ENCODE data around the genes ASH1L, DAP3 and ARHGEF2.

DNA sequence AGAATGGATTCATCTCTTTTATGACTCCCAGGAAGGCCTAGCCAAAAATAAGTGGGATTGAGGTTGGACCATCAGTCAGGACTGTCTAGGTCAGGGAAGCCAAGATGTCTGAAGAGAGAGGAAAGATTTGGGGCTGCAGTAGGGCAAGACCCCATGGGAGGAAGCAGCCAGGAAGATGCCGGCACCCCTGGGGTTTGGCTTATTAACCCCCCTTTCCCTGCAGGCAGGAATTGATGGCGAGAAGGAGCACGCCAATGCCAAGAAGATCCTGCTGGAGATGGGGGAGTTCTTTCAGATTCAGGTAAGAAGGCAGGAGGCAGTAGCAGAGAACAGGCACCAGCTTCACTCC lies 1.3 kb upstream of the RUSC1 start:
- RRBS: no CpG with 5 or more reads among the region's 3 CpGs

DNA sequence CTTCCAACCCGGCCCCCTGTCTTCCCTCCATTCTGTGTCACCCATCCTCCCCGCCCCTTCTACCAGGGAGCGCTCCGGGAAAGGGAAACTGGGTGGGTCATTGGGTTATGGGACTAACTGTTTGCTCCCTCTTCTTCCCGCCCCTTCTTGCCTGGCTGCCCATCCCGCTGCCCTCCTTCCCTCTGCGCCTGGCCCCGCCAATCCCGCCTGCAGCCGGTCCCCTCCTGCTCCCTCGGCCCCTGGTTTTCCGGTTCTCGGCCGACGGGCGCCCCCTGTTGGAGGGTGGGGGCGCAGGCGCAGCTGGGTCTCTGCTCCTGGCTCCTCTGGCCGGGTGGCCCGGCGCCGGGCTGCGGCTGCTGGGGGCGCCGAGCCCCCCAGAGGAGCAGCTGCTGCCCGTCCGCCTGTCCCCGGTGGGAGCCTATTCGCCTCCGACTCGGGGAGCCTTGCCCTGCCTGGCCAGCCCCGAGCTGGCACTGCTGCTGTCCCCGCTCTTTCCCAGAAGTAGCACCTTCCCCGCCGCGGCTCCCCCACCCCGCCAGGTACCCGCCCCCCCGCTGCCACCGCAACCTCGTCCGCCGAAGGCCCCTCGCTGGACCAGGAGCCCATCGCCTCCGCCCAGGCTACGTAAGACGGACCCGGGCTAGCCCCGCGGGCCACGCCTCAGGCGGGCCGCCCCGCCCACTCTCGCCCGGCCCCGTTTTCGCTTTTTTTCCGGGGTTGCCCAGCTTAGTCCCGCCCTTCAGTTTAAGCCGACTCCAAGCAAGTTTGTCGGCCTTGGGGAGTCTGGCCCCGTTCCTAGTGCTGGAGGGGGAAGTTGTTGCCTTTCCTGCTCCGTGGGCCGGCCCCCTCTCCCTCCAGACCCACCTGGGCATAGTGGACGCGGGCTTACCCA lies 2.7 kb downstream of the RUSC1 start:
- RRBS: 4% methylated on average over 27 of the region's 68 CpGs

DNA sequence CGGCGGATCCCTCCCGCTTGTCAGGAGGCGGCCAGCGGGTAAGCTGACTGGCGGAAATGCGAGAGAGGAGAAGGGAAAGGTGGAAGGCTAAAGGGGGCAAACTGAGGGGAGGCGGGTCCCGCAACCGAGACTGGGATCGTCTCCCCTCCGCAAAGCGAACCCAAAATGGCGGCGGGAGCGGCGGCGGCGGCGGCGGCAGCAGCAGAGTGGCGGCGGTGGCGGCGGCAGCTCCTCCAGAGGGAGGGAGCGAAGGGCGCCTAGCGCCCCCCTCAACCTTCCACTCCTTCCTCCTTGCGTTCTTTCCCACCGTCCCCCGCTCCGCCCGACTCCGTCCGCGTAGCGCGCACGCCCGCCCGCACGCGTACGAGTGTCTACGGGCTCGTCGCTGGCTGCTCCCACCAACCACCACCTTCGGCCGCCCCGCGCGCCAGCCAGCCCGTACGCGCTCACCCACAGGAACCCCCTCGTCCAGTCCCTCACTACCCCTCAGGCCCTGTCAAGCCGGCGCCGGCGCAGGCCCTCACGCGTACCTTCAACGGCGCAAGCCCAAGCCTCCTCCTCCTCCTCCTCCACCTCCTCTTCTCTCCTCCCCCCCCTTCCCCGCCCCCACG lies at the start of gene ASH1L:
Gene ASH1L, minus strand, starts transcription at position 555 of the 611 bp plus-strand sequence.
- RRBS: no CpG with 5 or more reads among the region's 66 CpGs

DNA sequence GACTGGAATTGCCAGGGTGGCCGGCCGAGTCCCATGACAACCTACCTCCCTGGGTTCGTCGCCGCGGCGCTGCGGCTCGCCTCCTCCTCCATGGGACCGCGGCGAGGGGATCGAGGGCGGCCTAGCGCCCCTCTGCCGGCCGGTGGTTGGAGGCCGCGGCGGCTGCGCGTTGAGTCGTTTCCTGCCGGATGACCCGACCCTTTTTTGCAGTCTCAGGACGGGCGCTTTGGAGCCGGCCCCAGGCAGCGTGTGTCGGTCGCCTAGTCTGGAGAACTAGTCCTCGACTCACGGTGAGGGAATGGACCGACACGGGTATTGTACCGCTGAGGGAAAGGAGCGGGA lies at the start of gene DAP3:
Gene DAP3, plus strand, starts transcription at position 207 of the 342 bp plus-strand sequence.
- RRBS: 5% methylated on average over 5 of the region's 37 CpGs

DNA sequence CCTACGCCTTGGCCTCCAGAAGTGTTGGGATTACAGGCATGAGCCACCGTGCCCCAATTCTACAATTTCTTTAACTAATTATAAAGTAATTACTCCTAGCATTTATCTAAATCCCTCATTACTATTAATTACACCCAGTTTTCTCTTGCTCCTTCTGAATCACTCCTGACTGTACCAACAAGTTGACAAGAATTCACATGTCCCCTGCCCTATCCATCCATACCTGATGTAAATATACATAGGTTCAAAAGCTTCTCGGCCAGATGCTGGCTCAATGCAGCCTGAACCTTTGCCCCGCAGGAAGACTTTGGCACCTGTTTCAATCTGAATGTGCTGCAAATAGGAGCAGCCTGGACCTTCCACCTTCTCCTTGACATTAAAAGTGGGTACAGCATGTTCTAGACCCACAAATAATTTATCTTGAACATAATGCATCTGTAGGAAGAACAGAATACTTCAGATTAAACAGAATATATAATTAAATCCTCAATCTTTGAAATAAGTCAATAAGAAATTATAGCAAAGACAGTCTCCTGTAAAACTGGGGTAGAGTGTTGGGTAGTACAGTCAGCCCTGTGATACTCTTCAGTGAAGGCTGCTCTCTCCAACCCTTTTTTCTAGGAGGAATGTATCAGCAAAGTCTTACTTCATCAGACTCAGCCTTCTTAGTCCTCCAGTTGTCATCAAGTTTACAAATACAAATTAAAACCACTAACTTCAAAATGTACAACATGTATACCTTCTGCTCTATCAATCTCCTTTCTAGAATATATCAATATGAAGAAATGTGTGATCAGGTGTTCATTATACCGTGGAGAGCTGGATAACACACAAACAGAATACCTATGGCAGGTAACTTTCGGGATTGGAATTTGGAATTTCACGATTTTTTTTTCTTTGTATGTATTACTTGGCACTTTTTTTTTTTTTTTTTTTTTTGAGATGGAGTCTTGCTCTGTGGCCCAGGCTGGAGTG lies 8.5 kb downstream of the KHDC4 start:
- RRBS: no CpG with 5 or more reads among the region's 7 CpGs

DNA sequence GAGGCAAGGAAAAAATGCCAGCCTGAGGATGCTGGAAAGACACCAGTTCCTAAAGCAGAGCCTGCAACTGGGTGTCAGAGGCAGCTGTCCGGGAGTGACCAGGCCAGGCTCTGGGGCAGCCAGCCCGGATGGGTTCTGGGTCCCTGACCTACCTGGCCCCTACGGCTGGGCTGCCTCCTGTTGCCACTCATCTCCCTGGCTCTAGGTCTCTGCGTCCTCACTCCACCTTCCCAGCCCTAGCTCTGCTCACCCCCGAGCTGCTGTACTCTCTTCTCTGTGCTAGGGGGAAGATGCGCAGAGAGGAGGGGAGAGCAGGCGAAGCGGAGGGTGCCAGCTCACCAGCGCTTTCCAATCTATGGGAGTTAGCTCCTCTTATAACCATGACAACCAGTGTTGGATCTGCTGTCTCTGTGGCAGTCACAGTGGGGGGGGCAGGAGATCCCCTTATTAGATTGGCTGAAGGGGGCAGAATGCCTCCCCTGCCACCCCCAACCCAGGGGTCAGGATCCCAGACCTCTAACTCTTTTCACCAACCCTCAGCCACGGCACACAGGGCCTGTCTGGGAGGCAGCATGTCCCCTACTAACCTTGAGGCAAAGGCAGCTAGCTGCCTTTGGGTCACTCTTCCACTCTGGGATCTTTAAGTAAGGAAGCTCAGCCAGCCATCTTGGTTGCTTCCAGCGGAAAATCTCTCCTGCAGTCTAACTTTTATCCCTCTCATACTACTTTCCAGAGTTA lies 8.8 kb downstream of the ARHGEF2 start:
- RRBS: 63% methylated on average over 1 of the region's 11 CpGs

- RRBS: 2% methylated on average over 39 of the region's 85 CpGs
Measured at GRCh38 chr1:155978019-155978982, at the start of gene ARHGEF2. TSS of gene ARHGEF2 (minus strand) at chr1:155978547.

- RRBS: no CpG with 5 or more reads among the region's 7 CpGs
Measured at GRCh38 chr1:155979434-155980611, 1.5 kb upstream of the ARHGEF2 start.

DNA sequence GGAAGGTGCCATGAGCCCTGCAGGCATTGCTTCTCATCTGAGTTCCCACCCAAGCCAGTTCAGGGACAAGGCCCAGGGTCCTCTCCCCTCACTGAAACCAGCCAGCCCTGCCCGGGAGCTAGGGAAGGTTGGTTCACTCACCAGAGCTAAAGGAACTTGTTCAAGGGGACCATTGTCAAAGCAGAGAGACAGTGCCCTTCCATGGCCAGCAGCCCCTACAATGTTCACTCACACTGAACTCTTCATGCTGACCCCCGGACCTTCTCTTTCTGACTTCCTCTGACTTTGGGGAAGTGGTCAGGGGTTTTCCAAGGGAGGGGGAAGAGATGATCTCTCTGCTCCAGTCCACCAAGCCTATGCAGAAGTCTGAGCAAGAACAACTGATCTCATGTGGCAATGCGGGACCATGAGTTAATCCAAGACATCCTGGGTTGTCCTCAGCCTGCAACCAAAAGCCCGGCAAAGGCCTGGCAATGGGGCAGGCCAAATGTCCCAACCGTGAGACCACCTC lies 11.6 kb upstream of the ARHGEF2 start:
- RRBS: no CpG with 5 or more reads among the region's 5 CpGs

GRCh38 chr1:155990981-155991425 lies 12.7 kb upstream of the ARHGEF2 start:
- RRBS: no CpG with 5 or more reads among the region's 5 CpGs

GRCh38 chr1:156041613-156041985 lies 12.0 kb downstream of the UBQLN4 start:
- RRBS: no CpG with 5 or more reads among the region's 4 CpGs

GRCh38 chr1:156050074-156050952 lies 3.3 kb downstream of the UBQLN4 start:
- RRBS: no CpG with 5 or more reads among the region's 8 CpGs

DNA sequence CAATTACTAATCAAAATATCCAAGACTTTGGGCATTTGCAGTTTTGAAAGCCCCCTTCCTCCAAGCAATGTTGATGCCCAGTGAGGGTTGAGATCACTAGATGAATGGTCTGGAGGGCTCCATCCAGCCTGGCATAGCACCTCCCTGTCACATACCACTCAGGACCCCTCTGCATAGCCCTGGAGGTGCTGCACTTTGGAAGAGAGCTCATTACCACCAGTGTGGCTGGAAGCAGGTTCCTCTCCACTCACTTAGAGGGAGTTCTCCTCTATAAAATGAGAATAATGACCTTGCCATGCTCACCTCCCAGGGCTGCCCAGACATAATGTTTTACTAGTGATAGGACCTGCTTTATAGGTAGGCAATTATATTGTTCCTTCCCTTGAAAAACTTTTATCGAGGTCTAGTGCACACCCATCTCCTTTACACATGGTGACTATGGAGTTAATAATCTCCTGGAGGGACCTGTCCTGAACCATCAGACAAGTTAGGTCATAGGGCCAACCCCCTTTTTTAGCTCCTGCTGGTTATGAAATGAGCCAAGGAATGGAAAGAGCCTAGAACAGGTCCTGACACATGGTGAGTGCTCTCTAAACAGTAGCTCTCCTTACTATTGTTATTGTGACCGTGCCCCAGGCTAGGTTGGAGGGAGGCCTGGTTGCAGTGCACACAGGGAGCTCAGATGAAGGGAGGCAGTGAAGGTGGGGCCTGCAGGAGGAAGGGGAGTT lies 14.4 kb upstream of the LMNA start:
- RRBS: no CpG with 5 or more reads among the region's 2 CpGs

GRCh38 chr1:156103474-156104692 lies 10.6 kb upstream of the LMNA start:
- RRBS: no CpG with 5 or more reads among the region's 20 CpGs

DNA sequence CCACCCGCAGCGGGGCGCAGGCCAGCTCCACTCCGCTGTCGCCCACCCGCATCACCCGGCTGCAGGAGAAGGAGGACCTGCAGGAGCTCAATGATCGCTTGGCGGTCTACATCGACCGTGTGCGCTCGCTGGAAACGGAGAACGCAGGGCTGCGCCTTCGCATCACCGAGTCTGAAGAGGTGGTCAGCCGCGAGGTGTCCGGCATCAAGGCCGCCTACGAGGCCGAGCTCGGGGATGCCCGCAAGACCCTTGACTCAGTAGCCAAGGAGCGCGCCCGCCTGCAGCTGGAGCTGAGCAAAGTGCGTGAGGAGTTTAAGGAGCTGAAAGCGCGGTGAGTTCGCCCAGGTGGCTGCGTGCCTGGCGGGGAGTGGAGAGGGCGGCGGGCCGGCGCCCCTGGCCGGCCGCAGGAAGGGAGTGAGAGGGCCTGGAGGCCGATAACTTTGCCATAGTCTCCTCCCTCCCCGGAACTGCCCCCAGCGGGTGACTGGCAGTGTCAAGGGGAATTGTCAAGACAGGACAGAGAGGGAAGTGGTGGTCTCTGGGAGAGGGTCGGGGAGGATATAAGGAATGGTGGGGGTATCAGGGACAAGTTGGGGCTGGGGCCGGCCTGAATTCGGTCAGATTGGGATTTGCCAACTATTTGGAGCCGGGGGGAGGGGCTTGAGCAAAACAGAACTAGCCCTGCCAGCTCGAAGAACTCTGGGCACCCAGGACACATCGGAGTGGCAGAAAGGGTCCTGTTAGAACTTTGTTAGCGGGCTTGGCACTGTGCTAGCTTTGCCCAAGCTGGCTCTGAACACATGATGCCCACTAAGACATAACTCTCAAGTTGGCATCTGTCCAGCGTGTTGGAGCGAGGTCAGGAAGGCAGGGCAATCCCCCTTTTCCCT lies 678 bp downstream of the LMNA start:
- RRBS: 4% methylated on average over 8 of the region's 53 CpGs

- RRBS: 9% methylated on average over 2 of the region's 6 CpGs
Measured at GRCh38 chr1:156128702-156129458, 14.4 kb downstream of the LMNA start.

DNA sequence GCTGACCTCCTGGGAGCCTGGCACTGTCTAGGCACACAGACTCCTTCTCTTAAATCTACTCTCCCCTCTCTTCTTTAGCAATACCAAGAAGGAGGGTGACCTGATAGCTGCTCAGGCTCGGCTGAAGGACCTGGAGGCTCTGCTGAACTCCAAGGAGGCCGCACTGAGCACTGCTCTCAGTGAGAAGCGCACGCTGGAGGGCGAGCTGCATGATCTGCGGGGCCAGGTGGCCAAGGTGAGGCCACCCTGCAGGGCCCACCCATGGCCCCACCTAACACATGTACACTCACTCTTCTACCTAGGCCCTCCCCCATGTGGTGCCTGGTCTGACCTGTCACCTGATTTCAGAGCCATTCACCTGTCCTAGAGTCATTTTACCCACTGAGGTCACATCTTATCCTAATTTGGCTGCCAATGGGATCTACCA lies 16.0 kb downstream of the LMNA start:
- RRBS: no CpG with 5 or more reads among the region's 6 CpGs

GRCh38 chr1:156154202-156154924 lies 978 bp downstream of the SEMA4A start:
- RRBS: no CpG with 5 or more reads among the region's 12 CpGs

GRCh38 chr1:156181480-156182169 lies 12.3 kb upstream of the SLC25A44 start:
- RRBS: no CpG with 5 or more reads among the region's 12 CpGs

DNA sequence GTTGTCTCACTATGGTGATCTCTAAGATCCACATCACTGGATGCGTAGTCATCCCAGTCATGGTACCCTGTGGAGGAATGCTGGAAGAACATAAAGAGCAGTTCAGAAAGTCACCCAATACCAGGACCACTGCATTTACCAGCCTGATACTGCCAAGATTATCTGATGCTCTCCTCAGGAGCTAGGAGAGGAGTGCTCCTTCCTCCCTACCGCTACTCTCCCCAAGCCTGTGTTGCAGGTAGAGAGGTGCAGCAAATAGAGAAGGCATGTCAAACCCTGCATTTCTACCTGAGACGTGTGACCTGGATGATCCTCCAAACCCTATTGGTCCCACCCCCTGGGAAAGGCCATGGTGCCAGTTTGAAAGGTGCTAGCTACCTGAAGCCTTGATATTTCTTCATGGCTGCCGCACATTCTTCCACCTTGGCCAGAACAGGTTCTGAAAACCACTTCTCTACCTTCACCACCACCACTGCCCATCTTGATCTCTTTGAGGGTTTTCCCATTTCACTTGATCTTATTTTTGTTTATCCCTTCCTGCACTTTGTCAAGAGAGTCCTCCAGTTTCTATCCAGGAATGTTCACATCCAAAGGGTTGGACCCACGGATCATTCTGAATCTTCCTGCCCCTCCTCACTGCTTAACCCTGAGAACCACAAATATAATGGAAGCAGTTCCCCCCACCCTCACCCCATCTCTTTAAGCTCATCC lies 1.1 kb upstream of the PMF1 start:
- RRBS: no CpG with 5 or more reads among the region's 5 CpGs